UCH-1 (cell line): ENCODE results near the genes SULT4A1 and PARVG.

- RRBS, result no CpG with 5 or more reads among the region's 12 CpGs
Observed at GRCh38 chr22:43861261-43861782, 991 bp downstream of the SULT4A1 start.

GRCh38 chr22:43861783-43862892 is at the start of gene SULT4A1:
Gene SULT4A1 (minus strand): TSS chr22:43862513.
- RRBS, result 7% methylated on average over 78 of the region's 131 CpGs

DNA sequence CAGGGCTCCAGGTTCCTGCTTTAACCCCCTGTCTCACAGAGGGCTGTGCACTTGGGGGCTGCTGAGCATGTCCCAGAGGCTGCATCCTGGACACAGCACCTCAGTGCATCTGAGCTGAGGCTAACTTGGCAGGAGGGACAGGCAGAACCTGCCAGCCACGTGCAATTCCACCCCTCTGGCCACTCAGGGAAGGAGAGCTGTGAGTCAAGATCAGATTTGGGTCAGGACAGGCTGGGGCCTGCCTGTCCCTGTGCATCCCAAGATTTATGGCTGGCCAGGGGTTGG is 2.4 kb downstream of the PNPLA3 start:
- RRBS, result no CpG with 5 or more reads among the region's 1 CpG

GRCh38 chr22:44023535-44023830 is 619 bp upstream of the PARVB start:
- RRBS, result no CpG with 5 or more reads among the region's 6 CpGs

- RRBS, result no CpG with 5 or more reads among the region's 4 CpGs
Observed at GRCh38 chr22:44180601-44180991, at the start of gene PARVG. Gene PARVG (plus strand): TSS chr22:44180925.

DNA sequence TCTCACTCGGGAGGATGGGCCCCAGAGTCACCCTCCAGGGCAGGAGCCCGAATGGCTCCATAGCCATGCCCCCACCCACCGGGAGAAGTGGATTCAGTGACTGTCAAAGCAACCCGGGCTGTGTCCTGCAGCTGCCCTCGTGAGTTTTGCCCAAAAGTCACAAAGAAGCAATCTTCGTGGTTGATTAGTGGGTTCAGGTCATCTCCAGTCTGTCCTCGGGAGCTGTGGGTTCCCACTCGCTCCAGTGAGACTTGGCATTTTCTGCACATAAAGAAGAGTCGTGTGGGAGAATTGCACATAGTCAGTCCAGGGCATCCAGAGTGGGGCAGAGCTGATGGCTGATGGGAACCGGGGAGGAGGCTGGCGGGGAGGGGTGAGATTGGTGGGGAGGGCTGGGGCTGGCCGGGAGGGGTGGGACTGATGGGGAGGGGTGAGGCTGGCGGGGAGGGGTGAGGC is 26.2 kb downstream of the PARVG start:
- RRBS, result 28% methylated on average over 4 of the region's 13 CpGs

DNA sequence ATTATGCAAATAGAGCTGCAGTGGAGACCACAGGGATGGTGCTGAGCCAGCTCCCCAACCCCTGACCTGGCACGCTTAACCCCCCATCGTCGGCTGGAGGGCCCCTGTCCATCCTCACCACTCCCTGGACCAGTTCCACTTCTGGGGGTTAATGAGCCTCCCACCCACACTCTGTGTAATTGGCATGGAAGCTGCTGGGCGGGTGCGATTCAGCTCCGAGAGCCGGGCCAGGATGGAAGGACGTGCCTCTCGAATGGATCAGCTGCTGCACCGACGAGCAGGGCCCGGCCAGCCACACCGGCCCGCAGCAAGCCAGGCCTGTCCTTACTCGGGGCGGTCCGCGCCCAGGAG is 4.2 kb upstream of the SHISAL1 start:
- RRBS, result 40% methylated on average over 6 of the region's 18 CpGs

GRCh38 chr22:44331780-44332710 is 19.3 kb upstream of the SHISAL1 start:
- RRBS, result 2% methylated on average over 32 of the region's 77 CpGs

DNA sequence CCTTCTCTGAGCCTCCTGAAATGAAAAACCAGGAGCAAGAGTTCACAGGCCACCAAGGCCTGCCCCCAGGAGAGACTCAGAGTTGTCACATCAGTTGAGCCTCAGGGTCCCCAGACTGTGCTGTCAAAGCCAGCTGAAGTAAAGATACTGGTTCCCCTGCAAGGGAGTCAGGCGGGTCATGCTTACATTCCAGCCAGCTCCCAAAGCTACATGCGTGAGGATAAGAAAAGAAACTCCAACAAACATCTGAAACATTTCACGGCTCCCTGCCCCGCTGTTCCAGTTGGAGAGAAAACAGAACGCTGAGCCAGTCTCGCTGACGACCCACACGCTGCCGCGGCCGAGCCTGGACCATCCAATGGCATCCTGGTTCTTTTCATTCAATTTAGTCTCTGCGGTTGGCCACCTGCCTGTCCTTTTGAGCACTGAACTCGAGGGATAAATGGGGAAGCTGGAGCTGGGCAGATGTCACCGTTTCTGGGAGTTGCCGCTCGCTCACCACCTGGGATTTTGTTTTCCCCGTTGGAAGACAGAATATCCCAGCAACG is 45.1 kb upstream of the SHISAL1 start:
- RRBS, result no CpG with 5 or more reads among the region's 18 CpGs

DNA sequence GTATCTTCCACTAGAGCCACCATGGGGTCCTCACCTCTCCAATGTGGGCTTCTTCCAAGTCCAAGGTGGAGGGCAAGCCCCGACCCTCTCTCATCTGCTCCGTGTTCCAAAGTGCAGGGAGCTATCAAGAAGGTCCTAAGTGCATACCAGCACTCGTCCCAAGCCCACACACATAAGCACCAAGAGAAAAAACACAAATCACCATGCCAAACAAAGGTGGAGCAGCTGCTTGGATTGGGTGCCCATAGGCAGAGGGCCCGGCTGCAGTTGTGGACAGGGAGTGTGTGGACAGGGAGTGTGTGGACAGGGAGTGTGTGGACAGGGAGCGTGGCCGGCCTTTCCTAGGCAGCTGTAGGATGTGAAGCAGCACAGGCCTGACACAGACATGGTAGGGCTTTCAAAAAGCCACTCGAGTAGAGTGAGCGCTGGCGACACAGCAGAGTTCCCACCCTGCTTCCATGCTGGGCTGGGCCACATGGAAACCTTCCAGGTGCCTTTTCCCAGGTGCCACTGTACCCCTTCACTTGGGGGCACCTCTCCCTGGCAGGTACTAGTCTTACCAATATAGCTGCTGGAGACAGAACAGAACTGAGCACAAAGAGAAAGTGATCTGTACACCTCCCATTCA is 3.5 kb downstream of the RTL6 start:
- RRBS, result no CpG with 5 or more reads among the region's 9 CpGs

DNA sequence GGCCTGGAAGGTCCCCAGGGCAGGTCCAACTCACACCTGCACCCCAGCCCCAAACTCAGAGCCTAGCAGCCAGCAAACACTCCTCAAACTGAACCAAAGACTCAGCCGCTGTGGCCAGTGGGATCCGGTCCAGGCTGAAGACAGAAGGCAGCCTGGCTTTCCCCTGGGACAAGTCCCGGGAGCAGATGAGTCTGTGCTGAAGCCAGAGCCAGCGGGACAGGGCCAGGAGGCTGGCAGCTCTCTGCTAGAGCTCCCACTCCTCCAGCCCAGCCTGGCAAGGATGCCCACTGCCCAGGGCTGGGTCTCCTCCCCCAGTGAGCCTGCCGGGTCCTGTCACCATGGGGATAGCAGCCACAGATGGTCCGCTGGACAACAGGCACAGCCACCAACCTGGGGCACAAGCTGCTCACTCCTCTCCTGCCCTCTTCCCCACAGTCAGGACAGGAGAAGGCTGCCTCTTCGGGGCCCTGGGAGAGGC is 42.8 kb upstream of the PRR5 start:
- RRBS, result no CpG with 5 or more reads among the region's 7 CpGs

GRCh38 chr22:44663900-44664726 is 37.9 kb upstream of the PRR5 start:
- RRBS, result no CpG with 5 or more reads among the region's 13 CpGs

DNA sequence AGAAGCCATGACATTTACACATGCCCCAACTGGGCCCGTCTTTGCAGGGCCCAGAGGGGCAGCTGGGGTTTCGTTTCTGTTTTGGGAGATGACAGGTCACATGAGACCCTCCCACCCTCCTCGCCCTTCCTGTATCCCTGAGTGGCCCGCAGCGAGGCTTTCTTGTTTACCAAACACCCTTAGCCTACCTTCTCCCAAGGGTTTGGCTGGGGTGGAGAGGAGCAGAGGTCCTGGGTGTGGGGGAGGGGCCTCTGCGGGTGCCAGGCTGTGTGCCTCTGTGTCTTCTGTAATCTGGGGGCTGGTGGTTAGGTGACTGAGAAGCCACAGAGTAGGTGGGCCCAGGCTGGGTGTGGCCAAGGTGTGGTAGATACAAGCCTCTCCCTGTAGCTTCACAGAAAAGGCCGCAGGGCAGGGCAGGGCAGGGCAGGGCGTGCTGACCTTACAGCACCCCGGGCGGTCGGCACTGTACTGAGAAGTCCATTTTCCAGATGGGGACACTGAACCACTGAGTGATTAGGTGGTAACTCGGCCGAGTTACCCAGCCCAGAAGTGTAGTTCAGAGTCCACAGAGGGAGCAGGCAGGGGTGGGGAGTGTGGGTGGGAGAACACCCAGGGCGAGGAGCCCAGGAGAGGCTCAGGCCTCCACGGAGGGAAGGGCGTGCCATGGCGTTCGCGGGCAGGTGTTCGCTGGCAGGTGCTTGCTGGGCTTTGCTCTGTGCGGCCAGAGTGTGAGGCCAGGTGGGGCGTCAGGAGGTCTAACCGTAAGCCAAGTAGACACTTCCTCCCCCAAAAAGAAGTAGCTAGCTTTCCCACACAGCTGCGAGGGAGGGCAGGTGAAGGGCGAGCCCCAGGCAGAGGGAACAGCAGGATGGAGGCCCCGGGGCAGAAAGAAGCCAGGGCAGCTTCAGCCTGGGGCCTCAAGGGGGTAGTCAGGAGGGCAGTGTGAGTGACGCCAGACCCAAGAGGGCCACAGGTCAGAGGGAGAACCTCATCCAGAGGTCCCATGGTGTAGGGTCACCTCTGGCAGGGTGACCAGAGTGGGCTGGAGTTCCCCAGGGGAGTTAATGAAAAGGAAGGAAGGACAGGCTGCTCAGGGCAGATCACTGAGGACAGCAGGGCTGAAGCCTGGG is 8.8 kb downstream of the PRR5 start:
- RRBS, result no CpG with 5 or more reads among the region's 27 CpGs

DNA sequence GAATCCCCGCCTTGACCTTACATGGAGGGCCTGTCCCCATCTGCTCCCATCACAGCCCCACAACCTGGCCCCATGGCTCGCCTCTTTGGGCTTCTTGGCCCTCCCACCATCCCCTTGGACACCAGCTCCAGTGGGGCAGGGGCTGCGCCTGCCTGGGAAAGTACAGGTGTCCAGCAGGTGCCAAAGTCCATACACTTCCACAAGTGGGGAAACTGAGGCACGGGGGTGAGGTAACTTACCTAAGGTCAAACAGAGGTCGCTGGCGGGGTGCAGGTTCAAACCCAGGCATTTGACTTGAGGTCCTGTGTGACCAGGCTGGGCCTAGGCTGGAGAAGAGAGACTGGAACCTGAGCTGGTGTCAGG is 16.1 kb upstream of the ARHGAP8 start:
- RRBS, result no CpG with 5 or more reads among the region's 6 CpGs

DNA sequence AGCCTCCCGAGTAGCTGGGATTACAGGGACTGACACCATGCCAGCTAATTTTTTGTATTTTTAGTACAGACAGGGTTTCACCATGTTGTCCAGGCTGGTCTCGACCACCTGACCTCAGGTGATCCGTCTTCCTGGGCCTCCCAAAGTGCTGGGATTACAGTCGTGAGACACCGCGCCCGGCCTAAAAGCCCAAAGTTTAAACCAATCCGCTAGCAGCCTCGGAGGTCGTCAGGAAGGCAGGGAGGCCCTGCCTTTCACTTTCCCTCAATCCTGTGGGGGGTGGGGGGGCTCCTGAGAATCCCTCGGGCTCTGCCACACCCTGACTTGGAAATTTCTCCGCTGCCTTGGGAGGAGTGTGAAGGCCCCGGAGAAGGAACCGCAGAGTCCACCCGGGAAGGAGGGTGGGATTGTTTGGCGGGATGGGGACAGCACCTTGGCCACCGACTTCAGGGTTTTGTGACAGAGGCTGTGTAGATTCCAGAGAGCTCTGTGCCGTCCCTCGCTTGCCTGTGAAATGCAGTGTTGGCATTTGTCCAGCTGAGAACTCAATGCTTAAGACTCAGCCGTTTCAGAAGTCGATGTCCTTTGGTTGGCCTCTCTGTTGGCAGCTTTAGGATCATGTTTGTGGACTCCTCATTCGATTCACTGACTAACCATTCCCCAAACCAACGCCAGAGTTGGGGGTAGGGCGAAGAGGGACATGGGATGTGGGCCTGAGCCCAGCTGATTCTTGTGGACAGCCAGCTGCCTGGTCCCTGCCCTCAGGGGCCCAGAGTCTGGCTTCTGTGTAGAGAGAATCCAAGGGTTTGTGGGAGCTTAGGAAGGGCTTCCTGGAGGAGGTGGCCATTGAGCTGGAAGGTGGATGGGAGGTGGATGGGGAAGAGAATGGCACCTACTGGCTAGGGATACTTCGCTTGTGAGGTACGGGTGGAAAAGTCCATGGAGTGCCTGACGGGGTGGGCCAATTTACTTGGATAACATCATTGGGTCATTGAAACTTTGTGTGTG is 1.3 kb downstream of the ARHGAP8 start:
- RRBS, result no CpG with 5 or more reads among the region's 27 CpGs

DNA sequence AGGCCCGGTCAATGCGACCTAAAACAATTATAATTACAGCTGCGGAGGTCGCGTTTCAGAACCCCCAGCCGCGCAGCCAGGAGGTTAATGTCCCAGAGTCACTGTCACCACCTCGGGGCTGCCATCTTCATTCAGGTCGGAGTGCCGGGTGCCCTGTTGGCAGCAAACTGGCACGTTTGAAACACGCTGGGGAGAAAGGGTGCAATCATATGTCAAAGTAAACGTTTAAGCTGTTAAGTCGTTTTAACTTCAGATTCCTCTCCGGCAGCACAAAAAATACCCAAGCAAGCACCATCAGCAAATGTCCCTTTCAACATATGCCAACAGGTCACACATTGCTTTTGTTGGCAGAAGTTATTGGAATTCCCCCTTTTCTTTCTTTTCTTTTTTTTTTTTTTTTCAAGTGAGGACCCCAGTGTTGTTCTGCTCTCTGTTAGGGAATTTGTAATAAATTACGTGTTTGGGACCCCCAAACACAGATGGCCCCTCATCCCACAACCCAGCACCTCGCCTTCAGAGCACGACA is 871 bp upstream of the PHF21B start:
- RRBS, result no CpG with 5 or more reads among the region's 18 CpGs

- RRBS, result no CpG with 5 or more reads among the region's 11 CpGs
Observed at GRCh38 chr22:45308682-45309150, 1.0 kb upstream of the FAM118A start.

DNA sequence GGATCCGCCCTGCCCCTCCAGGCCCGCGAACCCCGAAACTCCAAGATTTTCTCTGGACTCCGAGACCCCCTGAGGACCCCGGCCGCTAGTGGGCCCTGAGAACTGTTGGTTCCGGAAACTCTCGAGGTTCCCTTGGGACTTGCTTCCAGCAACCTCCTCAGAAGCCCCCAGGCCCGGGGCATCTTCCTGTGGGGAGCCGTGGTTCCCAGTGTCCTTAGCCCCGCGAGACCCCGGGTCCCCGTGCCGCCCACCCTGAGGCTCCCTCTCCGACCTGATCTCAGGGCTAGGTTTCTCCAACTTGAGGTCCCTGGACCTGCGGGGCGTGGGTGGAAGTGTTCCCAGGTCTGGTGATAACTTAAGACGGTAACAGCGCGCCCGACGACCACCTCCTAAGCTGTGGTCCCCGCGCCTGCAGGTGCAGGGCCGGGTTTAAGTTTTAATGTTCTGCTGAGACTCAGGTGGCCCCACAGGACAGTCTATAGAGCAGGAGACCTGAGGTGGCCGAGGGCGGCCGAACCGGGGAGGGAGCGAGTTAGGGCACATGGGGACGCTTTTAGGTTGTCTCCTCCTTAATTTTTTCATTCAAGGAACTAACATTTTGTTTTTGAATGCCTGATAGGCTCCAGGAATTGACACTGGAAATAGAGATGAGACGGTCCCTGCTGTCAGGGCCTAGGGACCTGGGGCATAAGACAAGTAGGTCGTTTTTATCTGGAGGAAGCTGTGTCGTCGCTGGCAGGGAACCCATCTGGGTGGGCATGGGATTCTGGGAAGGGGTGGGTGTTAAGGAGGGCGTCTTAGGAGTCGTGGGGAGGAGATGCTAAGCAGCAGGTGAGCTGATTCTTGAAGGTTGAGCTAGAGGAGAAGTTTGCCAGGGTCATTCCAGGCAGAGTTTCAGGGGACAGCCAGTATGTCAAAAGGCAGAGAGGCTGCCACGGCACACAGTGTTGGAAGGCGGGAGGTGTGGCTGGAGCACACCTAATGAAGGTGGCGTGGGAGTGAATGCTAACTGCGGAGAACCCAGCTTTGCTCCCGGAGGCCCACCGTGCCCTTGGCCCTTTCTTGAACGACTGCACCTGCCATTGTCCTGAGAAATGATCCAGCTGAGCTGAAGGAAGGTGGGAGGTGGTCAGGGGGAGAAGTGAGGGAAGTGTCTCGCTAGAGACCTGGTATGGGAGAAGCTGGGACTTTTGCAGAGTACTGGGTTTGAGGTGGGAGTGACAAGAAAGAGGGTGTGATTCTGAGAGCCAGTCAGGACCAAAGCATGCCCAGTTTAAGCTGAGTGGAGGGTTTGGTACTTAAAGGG is 1.0 kb downstream of the FAM118A start:
- RRBS, result 23% methylated on average over 12 of the region's 47 CpGs

DNA sequence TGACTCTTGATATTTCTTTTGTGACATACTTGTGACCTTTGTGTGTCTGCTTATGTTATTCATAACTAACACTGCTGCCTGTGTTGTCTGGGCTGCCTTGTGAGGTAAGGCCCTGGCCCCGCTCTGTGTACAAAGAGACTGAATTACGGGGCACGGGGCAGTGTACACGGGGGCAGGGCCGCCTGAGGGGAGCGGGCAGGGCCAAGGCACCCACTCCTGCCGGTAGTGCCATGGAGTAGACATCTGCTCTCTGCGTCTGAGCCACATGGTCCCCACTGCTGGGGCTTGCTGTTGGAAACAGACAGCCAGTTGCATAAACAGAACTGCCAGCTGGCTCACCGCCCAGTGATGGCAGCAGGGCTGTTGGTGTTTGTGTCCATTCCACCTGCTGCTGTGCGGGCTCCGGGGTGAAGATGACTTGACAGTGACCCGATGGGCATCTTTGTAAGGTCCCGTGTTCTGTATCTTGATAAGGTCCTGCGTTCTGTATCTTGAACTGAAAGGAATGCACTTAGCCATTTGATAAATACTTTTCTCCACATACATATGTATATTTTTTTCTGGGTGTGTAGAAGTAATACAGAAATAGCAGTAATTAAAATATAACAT is 19.9 kb downstream of the FAM118A start:
- RRBS, result no CpG with 5 or more reads among the region's 14 CpGs

DNA sequence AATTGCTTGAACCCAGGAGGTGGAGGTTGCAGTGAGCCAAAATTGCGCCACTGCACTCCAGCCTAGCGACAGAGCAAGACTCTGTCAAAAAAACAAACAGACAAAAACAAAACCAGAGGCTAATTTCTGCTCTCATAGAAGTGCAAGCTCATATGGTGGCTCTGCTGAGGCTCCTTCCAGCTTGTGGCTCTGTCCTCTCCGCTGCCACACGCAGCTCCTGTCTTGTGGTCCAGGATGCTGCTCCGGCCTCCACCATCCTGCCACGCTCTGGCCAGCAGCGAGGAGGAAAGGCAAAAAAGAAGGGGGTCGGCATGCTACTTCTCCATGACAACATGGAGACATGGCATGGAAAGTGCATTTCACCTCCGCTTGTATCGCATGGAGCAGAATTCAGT is 19.7 kb downstream of the RIBC2 start:
- RRBS, result no CpG with 5 or more reads among the region's 10 CpGs